ENCODE data around the genes INKA1 and SLC38A3.

- RRBS, result no CpG with 5 or more reads among the region's 10 CpGs
Observed at GRCh38 chr3:49029898-49030769, 936 bp upstream of the IMPDH2 start.

DNA sequence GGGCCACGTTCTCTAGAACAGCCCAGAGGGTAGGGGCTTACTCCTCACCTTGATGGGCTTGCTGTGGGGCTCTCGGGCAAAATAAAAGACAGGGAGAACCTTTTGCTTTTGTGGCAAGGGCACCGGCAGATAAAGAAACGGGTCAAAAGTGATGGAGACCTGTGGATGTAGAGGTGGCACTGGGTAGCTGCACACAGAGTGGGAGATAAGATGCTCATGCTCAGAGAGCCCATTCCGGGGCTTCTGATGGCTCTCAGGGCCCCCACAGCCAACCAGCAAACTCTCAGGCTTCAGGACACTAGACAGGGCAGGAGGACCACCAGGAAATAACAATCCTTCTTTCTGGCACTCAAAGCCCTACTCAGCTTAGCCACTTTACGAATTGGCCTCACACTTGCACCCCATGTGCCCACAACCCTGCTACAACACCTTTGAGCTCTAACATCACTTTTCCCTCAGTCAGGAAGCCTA, 6.5 kb downstream of the USP19 start:
- RRBS, result 72% methylated on average over 2 of the region's 6 CpGs

- RRBS, result no CpG with 5 or more reads among the region's 30 CpGs
Observed at GRCh38 chr3:49198903-49199388, 352 bp upstream of the IHO1 start.

GRCh38 chr3:49378240-49378986, 20.3 kb upstream of the GPX1 start:
- RRBS, result no CpG with 5 or more reads among the region's 11 CpGs

GRCh38 chr3:49411086-49411361, 752 bp downstream of the RHOA start:
- RRBS, result no CpG with 5 or more reads among the region's 7 CpGs

GRCh38 chr3:49415787-49416667, 3.8 kb downstream of the TCTA start:
- RRBS, result no CpG with 5 or more reads among the region's 4 CpGs

- RRBS, result no CpG with 5 or more reads among the region's 3 CpGs
Observed at GRCh38 chr3:49500688-49501038, 30.6 kb downstream of the DAG1 start.

DNA sequence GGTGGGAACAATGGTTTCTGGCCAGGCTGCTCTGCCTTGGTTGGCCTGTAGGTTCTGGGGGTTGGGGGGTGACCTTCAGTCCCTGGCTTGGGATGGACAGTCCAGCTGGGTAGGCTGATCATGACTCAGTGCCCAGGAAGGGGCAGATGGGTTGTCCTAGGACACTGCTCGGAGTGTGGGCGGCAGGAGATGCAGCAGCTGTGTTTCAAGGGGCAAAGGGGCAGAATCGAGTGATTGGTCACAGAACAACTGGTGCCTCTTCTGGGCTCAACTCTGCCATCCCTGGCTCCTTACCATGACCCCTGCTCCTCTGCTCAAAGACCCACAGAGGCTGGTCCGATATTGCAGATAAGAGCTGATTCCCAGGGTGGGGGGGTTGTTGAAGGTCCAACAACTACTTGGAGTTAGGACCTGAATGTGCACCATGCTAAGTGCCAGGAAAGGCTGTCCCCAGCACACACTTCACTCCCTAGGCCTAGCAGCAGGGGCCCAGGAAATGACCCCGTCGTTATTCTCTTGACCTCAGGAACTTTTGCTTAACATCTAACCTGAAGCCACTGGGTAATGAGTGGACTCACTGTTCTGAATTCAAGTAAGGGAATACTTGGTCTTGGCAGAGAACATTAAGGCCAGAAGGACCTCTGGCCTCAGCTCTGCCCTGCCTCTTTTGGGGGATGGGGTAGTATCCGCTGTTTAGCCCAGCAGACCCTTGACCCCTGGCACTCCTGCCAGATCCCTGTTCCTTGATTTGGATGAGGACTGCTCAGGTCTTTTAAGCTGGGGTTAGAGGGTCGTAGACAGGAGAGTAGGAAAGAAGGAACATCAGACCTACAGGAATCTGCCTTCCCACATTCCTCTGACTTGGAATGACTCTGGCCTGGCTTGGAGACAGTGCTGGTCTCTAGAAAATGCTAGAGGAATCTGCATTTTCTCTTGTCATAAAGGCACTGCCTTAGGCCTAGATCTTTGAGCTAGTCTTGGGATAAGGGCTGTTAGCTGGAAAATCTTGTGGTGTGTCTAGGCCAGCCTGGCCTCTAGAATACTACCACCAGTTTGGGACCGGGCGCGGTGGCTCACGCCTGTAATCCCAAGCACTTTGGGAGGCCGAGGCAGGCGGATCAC, 17.8 kb upstream of the BSN start:
- RRBS, result no CpG with 5 or more reads among the region's 14 CpGs

DNA sequence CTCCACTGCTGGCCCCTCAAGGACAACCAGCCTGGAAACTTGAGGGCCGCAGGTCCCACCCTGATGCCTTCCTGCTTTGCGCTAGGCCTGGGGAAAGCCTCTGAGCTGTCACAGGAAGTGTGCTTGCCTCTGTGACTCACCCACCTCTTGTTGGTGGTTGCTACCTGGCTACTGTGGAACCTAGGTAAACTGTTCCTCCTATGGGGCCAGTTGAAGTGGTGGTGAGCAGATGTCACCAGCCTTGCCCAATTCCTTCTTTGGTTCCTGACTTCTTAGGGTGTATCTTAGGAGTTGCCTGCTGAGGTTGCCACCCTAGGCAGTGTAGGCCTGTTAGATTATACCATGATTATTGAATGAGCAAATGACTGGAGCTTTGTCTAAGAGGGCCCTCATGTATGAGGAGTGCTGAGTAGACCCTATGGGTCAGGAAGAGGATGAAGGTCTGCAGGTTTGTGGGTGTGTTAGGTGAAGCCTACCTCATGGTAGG, 48.9 kb downstream of the BSN start:
- RRBS, result no CpG with 5 or more reads among the region's 2 CpGs

DNA sequence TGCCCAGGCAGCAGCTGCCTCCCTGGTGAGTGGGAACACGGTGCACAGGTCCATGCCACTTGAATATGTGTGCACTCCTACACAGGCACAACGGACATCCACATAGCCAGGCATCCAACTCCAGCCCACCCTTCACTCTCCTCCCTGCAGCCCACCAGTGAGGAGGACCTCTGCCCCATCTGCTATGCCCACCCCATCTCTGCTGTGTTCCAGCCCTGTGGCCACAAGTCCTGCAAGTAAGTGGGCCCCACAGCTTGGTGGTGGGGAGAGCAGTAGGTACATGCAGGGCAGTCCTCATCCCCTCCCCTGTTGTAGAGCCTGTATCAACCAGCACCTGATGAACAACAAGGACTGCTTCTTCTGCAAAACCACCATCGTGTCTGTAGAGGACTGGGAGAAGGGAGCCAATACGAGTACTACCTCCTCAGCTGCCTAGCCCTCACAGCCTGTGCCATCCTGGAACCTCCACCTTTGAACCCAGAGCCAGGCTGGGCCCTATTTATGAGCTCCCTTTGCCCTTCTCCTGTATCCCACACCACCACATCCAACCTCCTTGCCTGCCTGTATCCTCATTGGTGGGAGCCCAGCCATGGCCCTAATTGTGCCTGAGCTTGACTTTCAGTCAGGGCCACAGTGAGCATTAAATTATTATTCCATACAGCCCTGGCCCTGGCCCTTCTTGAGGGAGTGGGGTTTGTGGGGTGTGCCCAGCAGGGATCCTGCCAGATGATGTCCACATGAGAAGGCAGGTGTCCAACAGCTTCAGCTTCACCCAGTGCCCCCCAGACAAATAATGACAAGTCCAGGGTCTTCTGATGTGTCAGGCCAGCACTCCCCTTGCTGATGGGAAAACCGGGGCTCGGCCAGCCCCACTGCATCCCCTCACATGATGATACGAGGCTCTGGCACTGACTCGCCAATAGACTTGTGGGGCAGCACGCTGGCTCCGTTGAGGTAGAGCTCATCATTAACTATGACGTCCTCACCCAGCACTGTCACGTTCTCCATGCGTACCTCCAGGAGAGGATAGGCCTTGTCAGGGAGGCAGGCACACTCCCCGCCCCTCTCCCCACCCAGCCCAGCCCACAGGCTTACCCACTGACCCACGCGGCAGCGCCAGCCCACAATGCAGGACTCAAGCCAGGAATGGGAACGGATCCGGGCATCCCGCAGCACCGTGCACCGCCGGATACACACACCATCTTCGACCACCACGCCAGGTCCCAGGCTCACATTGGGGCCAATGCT, 1.8 kb upstream of the AMIGO3 start:
- RRBS, result no CpG with 5 or more reads among the region's 25 CpGs

DNA sequence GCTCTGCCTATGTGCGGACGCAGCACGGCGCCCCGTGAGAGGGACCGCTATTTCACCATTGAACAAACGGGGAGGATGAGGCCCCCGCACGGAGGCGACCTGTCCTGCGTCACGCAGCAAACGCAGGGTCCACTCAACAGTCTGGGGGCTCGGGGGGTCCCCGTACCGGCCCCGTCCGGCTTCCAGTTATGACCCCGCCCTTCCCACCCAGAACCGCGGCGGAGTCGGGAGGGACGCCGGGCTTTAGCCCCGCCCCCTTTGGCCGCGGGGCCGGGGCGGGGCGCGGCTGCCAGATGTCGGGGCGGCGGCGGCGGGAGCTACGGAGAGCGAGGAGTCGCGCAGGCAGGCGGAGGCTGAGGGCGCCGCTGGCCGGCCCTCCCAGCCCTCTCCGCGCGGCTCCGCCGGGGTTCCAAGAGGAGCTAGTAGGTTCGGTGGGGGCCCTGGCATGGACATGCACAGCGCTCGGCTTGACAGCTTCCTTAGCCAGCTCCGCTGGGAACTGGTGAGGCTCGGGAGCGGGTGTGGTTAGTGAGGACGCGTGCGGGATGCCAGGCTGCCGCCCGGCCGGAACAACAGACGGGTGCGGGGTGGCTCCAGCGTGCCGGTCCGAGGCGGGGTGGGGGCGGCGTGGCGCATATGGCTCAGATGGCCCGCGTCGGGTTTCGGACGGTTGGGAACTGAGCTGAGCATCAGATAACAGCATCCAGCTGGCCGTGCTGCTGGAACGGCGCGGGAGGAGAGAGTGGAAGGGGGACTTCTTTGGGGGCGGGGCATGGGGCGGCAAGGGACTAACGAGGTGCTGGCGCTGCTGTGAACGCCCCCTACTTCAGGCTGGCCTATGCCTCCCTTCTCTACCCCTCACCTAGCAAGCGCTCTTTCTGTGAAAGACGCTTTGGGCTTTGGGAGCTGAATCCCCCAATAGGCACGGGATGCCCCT, at the start of gene INKA1:
Gene INKA1 (plus strand): TSS at position 320 of the 937 bp plus-strand sequence.
- RRBS, result 1% methylated on average over 24 of the region's 88 CpGs

DNA sequence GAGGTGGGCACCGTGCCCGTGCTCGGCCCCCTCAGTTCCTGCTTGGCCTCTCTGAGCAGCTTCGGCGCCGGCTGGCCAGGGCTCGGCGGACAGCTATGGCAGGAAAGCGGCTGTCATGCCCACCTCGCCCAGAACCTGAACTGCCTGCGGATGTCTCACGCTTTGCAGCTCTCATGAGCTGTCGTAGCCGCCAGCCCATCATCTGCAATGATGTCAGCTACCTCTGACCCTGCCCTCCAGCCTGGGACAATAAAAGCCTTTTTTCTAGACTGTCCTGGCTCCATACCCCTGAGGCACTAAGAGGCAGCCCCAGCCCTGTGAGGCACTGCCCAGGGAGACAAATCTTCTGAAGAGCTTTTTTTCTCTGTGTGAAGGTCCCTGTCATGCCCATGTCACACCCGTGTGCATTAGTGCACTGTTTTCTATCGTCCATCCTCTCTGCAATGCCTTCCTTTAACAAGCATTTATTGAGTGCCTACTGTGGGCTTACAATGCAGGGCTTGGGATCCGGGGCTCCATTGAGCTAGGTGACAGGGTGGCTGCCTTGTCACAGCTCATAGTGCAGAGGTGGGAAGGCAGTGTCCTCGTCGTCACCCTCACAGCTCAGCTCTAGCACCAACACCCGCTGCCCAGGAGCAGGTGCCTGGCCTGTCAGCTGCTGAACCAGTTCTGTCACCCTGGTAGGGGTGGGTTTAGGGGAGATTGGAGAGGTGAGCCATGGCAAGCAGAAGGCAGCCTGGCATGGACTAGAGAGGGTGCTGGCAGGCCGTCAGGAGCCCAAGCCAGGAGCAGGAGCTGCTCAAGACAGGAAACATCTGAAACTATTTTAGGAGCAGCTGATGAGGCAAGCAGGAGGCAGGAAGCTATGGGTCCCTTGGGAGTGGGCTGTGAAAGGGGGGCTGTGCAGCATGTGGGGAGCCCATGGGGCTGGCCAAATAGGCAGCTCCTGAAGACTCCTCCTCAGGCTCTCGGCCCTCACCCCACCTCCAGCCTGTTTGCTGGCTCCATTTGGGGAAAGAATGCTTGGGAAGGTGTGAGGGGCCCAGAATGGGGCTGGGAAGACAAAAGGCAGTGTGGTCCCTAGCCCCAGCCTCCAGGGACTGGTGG, 2.1 kb downstream of the INKA1 start:
- RRBS, result no CpG with 5 or more reads among the region's 22 CpGs

- RRBS, result no CpG with 5 or more reads among the region's 10 CpGs
Observed at GRCh38 chr3:49900419-49901244, 3.0 kb downstream of the MST1R start.

DNA sequence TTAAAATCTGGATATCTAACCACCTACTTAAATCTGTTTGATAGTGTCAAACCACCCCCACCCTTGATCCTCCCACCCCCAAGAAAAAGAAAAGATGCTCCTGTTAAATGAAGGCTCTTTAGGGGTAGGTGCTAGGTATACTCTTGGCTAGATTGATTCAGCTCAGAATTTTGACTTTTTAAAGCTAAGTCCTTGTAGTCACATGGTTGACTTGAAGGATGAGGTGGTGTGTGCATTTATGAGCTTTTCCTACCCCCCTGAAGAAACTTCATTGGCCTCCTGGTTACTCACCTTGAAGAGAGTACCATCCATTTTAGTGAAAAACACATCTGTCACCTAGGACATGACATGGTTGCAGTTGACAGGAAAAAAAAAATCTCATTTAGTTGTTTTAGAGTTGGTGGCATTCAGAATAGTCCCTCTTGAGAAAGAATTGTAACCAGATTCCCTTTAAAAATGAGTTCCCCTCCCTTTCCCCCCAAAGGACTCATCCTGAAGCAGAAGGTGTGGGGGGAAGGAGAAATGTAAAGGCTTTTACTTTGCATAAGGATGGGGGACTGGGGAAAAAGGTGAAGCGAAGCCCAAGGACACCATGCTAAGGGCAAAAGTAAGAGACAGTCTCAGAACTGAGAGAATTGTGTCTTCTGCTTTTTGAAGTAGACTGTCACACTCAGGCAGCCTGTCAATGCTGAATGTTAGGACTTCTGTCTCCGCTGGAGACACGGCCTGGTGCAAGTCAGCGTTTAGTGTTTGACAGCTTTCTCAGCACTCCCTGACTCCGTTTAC, 13.6 kb downstream of the RBM5 start:
- RRBS, result no CpG with 5 or more reads among the region's 5 CpGs

DNA sequence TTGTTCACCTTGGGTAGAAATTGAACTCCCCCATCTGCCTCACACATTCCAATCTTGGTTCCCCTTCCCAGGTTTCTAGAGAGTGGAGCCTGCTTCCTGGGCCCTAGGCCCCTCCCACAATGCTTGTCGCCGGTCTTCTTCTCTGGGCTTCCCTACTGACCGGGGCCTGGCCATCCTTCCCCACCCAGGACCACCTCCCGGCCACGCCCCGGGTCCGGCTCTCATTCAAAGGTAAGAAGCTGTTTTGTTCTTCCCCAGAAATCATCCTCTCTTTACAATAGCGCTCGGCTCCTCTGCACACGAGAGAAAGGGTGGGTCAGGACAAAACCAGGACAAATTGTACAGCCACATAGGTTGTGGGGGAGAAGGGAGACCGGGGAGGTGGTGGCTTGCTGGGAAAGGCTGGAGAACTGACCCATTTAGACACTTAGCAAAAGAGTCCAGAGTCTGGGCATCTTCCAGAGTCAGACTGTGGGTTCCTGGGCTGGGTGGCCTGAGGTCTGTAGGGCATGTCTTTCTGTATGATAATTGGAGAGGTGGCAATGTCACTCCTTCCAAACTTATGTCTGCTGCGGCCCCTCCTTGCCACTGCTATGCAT, 4.5 kb downstream of the SEMA3F start:
- RRBS, result 99% methylated on average over 1 of the region's 12 CpGs

- RRBS, result no CpG with 5 or more reads among the region's 7 CpGs
Observed at GRCh38 chr3:50164088-50164629, 9.0 kb downstream of the SEMA3F start.

DNA sequence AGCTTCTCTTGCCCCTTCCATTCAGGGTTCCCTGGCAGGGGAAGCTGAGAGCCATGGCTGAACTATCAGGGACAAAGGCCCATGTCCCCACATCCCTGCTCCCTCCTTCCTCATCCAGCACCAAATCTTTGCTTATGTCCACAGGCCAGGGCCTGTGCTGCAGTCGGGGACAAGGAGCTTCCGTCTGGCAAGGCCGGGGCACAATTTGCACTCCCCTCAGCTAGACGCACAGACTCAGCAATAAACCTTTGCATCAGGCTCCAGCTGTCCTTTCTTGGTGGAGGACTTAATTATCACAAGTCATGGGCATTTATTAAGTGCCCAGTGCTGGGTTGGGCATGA, 4.8 kb downstream of the GNAT1 start:
- RRBS, result no CpG with 5 or more reads among the region's 4 CpGs

DNA sequence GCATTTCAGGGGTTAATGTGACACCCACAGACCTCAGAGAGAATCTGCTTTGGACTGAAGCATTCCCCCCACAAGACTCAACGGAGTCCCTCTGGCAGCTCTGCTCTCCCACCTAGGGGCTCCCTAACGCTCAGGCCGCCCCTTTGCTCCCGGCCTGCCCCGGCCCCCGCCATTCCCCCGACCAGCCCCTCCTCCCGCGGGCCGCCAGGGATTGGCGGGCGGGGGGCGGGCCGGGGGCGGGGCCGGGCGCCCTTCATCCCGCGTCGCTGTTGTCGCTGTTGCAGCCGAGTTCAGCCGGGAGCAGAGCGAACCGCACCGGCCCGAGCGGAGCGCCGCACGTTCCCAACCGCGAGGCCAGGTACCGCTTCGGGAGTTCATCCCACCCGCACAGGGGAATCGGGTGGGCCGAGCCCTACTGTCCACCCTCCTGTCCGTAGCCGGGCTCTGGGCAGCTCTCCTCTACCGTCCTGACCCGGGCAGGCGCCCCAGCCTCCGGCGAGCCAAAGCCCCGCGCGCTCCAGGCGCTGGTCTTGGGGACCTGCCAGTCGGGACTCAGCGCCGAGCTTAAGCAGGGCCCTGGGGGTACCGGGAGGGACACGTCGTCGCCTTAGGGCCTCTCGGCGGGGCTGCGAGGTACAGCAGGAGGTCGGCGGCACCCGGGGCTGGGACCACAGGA, at the start of gene SLC38A3:
Gene SLC38A3 (plus strand): TSS at position 281 of the 676 bp plus-strand sequence.
- RRBS, result 3% methylated on average over 34 of the region's 62 CpGs

DNA sequence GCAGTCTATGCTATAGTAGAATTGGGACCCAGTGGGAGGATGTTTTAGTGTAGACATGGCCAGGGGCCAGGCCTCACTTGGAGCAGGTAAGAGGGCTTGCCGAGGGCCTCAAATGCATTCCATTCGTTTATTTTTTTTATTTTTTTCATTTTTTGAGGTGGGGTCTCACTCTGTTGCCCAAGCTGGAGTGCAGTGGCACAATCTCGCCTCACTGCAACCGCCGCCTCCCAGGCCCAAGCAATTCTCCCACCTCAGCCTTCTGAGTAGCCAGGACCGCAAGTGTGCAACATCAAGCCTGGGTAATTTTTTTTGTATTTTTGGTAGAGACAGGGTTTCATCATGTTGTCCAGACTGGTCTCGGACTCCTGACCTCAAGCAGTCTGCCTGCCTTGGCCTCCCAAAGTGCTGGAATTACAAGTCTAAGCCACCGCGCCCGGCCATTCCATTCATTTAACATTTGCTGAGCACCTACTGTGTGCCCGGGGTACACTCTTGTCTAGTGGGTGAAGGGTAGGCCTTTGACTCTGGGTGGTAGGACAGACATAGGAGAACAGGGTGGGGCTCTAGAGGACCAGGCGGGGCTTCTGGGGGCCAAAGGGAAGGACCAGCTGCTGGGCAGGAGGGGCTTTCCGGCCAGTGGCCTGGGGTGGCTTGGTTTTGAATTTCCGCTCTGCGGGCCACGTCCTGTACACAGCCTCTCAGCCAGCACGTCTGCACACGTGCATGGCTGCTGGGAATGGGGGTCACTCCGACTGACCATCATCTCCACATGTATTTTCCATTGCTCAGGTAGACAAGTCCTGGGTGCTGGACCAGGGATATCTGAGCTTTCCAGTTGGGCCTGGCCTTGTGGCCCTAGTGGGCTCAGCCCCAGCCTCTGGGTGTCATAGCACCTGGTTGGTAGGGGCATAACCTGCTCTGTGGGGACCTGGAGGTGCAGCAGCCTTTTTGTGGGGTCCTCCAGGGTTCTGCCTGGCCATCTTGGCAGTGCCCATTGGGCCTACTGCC, 2.4 kb downstream of the SLC38A3 start:
- RRBS, result no CpG with 5 or more reads among the region's 19 CpGs

GRCh38 chr3:50220978-50221674, 14.9 kb upstream of the GNAI2 start:
- RRBS, result no CpG with 5 or more reads among the region's 8 CpGs

Measured in AG09309 (cell line).